Zone of skin (tissue), 1 donor: Measurements from ENCODE around the gene PROSER2.

- RRBS: no CpG with 5 or more reads among the region's 15 CpGs
These were observed 5.0 kb upstream of the CELF2 start for GRCh38 chr10:11012282-11013415.

GRCh38 chr10:11070235-11070910, 52.7 kb downstream of the CELF2 start:
- RRBS: no CpG with 5 or more reads among the region's 12 CpGs

DNA sequence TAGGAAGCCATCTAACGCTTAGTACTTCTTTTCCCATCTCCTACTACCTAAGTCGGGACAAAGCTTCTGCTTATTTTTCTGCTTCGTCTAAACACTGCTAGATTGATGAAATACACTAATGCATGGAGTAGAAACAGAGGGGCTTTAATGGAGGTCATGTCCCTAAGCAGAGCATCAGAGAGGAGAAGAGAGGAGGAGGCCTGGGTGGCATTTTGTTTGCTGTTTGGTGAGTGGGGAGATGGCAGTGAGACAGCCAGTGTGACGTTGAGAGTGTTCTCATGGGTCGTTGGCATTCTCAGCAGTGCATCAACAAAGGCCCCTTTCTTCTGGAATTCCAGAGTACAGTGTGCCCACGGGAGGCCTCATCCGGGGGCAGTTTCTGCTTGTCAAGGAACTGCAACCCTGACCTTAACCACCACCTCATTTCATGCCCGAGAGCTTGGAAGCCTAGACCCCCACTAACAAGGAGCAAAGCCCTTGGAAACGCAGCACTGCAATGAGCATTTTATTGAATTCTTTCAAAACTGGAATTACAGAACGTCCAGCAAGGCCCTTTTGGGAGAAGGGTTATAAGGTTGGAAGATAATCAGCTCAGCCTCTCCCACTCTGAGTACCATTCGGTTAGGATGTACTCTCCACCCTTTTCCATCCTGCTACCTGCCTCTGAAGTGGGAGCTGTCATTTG, 92.9 kb downstream of the CELF2 start:
- RRBS: no CpG with 5 or more reads among the region's 11 CpGs

- RRBS: no CpG with 5 or more reads among the region's 7 CpGs
These were observed 130.2 kb downstream of the CELF2 start for GRCh38 chr10:11147893-11148257.

DNA sequence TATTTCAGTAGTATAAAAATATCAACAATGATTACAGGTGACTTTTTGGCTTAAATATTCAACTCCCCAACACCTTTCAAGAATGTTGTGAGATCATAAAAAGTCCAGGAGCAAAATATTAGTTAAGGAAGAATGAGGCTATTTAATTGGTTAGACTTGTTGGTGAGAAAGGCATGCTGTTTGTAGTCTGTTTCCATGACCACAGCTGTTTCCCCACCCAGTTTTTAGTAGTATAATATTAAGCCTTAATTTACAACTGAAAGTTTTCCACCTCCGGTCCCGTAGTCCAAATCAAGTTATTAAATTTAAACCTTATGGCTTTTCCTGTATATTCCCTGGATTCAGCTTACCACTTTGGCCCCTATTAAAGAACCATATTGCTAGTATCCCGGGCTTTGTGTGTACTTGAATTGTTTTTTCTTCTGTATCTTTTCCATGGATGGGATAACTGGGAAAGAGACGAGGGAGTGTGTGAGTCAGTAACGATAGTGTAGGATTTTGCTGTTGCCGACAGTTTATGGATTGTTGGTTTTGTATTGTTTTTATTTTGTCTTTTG, 133.3 kb downstream of the CELF2 start:
- RRBS: 31% methylated on average over 3 of the region's 6 CpGs

DNA sequence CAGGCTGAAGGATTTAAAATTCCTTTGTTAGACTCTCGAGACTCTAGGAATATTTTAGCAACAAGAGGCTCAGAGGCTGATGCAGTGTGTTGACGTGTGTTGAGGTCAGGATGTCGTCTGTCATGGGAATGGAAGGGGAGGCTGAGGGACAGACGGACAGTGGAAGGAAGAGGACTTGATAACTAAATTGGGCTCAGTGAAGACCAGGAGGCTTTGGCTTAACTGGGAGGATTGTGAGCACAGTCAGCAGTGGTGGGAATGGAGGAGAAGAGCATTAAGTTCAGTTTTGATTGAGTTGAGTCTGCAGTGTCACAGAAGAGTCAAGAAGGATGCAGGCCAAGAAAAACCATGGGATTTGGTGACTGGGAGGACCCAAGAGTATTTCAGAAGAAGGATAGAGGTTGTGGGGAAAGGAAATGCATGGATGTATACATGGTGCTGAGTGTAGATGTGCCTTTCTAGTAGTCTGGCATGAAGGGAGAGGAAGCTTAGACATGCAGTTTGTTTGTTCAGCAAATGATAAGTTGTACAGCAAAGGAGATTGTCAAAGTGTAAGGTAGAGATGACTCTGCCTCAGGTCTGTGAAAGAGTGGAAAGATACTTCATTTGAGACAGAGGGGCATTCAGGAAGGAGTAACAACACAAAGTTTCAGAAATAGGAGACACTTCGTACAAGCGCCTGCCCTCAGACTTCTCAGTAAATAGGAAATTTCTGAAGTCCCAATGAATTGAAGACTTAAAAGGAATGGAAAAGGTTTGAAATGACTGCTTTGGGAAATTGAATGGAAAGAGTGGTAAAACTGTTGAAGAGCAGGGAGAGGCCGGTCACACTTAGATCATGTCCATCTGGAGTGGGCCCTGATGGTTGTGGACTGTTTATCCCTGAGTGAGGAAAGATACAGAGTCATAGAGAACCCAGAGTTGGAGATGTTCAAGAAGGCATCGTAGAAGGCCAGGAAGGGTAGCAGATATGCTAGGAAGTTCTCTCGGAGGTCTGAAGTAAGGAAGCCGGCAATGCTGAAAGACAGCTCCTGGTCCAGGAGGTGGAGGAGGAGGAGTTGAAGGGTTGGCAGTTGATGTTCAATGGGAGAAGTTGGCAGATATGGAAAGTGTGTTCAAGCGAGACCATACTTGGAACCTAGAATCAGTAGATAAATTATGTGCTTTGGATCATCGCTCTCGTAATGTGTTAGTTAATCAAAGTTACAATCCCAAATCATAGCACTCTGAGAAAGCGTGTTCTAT, 152.4 kb downstream of the CELF2 start:
- RRBS: no CpG with 5 or more reads among the region's 14 CpGs

DNA sequence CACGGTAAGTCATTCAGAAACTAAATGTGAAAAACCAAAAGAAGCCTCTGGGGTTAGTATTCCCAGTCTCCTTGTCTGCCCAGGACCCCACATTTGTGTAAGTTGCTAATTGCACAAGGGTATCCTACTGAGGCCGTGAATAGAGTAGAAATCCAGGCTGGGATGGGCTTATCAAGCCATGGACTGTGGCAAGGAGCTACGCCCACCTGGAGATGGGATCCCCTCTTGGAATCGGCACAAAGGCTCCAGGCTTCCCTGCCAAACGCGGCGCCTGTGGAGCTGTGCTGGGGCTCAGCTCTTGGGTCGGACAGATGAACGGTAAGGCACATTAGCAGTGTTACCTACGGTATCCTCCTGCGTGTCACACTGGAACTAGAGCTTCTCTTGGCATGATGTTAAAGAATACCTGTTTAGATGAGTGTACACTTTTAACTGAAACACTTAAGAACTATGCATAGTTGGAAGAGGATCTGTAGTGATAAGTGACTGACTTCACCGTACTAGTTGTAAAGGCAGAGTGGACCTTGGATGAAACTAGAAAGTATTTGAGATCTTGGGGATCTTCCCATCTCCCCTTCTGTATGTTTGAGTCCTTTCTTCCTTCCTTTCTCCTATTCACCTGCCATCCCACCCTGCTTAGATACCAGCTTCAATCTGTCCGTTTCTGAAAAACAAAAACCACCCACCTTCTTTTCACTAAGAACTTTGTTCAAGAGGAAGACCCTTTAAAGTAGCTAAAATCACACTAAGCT, 196.8 kb downstream of the CELF2 start:
- RRBS: no CpG with 5 or more reads among the region's 13 CpGs

- RRBS: no CpG with 5 or more reads among the region's 3 CpGs
These were observed 216.9 kb downstream of the CELF2 start for GRCh38 chr10:11234639-11234843.

- RRBS: no CpG with 5 or more reads among the region's 1 CpG
These were observed 218.6 kb downstream of the CELF2 start for GRCh38 chr10:11236288-11236598.

GRCh38 chr10:11245075-11245361, 227.3 kb downstream of the CELF2 start:
- RRBS: no CpG with 5 or more reads among the region's 3 CpGs

DNA sequence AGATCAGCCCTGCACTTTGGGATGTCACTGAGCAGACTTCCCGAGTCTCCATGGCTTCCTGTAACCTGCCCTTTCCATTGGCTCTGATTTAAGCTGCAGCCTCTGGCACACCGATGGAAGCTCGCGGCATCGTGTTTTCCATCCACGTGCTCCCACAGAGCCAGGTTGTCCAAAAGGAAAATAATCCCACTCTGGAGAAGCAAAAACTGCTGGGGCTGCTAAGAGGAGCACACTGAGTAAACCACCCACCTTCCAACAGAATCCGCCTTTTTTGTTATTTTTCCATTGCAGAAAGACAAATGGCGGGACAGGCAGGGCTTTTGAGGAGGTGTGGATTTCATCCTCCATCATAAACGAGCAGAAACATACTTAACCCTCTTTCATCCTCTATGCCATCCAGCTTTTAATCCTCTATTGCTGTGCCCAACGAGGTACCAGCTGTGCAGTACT, 235.0 kb downstream of the CELF2 start:
- RRBS: no CpG with 5 or more reads among the region's 10 CpGs

- RRBS: no CpG with 5 or more reads among the region's 12 CpGs
These were observed 291.3 kb downstream of the USP6NL start for GRCh38 chr10:11320062-11320639.

- RRBS: no CpG with 5 or more reads among the region's 11 CpGs
These were observed 162.8 kb downstream of the USP6NL start for GRCh38 chr10:11448679-11449115.

- RRBS: no CpG with 5 or more reads among the region's 7 CpGs
These were observed 41.5 kb downstream of the USP6NL start for GRCh38 chr10:11569848-11570440.

DNA sequence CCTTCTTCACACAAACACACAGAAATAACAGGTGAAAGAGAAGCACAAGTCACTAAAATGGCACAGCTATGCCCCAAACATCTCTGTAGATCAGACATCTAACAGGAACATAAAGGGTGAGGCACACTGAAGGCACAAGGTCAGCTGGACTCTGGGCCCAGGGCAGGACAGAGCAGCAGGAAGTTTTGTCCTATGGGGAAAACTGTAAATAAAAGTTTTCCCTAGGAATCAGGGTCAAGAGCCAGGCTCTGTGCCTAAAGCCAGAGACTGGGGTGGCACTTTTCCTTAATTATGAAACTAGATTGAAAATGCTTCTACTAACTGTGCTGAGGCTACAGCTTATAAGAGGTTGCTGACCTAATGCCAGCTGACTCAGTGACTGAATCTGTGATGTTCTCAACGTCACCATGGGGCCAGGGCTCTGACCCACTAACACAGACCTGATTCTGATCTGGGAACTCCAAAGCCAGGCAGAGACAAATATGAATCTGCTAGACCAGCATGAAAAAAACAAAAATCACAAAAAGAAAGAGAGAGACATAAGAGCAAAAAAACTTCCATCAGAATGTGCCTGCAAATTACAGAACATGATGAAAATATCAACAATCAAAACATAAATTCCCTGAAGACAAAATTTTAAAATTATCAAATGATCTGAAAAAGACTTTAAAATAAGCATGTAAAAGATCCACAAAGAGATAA, 16.2 kb downstream of the USP6NL start:
- RRBS: no CpG with 5 or more reads among the region's 1 CpG

DNA sequence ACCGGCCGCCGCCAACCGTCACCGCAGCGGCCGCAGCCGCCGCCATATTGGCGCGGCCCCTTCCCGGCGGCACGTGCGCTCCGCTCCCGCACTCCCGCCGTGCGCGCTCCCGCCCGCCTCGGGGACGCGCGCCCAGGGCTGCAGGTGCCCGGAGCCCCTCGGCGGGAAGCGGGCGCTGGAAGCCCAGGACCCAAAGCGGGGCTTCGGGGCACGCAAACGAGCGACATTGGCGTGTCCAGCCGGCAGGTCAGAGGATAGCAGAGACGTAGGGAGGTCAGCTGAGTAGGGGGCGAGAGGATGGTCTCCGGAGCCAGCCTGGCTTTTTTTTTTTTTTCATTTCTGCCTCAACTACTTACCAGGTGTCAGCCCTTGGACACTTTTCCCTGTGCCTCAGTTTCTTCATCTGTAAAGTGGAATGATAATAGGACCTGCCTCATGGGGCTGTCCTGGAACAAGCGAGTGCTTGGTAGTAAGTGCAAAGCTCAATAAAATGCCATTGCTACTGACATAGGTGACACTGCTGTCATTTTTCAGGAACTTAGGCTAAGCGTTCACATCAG, 352 bp upstream of the USP6NL start:
- RRBS: 1% methylated on average over 36 of the region's 44 CpGs

DNA sequence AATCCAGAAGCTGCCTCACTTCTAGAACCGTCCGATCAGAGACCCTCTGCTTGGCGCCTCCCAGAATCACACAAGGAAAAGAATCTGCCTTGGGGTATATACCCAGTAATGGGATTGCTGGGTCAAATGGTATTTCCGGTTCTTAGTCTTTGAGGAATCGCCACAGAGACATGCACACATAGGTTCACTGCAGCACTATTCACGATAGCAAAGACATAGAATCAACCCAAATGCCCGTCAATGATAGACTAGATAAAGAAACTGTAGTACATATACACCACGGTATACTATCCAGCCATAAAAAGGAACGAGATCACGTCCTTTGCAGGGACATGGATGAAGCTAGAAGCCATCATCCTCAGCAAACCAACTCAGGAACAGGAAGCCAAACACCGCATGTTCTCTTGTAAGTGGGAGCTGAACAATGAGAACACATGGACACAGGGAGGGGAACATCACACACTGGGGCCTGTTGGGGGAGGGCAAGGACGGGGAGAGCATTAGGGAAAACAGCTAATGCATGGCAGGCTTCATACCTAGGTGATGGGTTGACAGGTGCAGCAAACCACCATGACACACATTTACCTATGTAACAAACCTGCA, 58.1 kb upstream of the ECHDC3 start:
- RRBS: no CpG with 5 or more reads among the region's 12 CpGs

- RRBS: no CpG with 5 or more reads among the region's 18 CpGs
These were observed 5.4 kb upstream of the ECHDC3 start for GRCh38 chr10:11736771-11737204.

DNA sequence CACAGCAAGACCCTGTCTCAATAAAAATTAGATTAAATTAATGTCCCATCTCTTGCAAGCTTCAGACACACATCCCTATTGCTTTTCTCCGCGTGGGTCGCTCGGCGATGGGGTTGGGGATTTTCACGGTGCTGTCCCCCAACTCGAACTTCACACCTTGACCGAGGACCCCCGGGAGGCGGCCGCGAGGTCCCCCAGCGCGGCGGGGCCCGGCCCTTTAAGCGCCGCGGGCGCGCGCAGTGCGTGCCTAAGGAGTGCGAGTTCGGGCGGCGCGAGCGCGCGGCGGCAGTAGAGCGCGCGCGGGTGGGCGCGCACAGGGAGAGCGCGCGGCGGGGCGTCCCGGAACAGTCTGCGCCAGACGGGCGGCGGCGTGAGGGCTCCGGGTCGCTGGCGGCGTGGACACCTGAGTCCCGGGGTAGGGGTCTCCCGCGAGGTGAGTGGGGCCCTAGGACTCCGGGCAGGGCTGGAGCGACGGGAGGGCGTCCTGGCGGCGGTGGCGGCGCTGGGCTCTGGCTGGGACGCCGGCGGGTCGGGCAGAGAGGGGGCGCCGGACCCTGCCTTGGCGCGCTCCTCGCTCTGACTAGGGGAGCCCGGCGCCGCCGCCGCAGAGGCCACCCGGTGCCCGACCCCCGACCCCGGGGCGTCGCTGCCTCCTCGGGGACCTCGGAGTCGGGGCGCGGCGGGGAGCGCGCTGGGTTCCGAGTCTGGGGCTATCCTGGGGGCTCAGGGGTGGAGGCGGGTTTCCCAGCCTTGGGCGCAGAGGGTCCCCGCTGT, at the start of gene PROSER2:
TSS of gene PROSER2 (plus strand) at position 319 of the 774 bp plus-strand sequence.
- RRBS: under 1% methylated on average over 40 of the region's 96 CpGs

DNA sequence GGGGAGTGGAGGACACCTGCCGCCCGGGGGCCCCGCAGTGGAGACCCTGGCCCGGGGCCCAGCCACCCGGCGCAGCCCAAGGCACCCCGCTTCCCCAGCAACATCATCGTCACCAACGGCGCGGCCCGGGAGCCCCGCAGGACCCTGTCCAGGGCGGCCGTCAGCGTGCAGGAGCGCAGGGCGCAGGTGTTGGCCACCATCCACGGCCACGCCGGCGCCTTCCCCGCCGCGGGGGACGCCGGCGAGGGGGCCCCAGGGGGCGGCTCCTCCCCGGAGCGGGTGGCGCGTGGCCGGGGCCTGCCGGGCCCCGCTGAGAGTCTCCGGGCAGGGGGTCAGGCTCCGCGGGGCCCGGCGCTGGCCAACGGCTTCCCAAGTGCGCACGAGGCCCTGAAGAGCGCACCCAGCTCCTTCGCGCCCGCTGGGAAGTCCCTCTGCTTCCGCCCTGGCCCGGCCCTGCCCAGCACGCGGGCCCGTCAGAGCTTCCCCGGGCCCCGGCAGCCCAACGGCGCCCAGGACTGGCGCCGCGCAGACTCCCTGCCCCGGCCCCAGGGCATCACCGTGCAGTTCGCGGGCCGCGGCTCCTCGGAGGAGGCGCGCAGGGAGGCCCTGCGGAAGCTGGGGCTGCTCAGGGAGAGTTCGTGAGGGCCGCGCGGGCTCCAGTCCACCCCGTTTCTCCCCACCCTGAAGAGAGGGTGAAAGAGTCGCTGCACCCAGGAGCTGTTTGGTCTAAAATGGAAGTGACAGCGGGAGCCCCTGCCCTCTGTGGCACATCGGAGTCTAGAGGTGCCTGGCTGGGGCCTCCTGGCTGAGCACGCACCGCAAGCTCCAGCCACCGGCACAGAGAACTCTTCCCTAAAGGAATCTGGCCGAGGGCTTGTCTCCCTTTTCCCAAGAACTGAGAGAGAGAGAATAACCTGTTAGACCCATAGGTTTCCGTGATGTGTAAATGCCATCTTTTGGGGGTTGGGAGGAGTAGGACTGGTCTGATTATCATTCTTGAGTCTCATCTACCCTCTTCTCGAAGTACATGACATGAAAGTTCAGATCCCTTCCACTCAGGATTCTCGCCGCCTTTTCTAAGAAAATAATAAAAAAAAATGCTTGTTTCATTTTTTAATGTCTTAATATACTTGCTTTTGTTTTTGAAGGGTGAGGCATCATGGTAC, 47.0 kb downstream of the PROSER2 start:
- RRBS: 11% methylated on average over 34 of the region's 86 CpGs